Placental epithelial cell (primary cell): ENCODE results near the genes NDUFB10, RPS2 and NOXO1.

- CAGE, long polyA plus RNA, result no peak
These were observed 3.3 kb downstream of the SPSB3 start for GRCh38 chr16:1779113-1779425.

DNA sequence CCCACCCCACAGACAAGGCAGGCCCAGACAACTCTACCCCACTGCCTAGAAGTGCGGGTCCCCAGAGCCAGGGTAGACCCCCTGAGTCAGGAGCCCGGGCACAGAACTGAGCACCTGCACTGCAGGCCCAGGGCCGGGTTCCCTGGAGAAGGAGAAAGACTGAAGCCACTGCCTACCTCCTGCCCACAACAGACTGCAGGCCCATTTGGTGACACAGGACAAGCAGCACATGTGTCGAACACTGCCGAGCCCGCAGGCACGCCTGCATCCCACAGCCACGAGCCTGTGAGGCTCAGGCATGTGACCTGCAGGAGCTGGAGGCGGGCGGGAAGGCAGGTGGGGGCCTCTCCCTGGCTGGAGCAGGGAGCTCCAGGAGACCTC, 2.8 kb downstream of the SPSB3 start:
- CAGE, long polyA plus RNA, result no peak

DNA sequence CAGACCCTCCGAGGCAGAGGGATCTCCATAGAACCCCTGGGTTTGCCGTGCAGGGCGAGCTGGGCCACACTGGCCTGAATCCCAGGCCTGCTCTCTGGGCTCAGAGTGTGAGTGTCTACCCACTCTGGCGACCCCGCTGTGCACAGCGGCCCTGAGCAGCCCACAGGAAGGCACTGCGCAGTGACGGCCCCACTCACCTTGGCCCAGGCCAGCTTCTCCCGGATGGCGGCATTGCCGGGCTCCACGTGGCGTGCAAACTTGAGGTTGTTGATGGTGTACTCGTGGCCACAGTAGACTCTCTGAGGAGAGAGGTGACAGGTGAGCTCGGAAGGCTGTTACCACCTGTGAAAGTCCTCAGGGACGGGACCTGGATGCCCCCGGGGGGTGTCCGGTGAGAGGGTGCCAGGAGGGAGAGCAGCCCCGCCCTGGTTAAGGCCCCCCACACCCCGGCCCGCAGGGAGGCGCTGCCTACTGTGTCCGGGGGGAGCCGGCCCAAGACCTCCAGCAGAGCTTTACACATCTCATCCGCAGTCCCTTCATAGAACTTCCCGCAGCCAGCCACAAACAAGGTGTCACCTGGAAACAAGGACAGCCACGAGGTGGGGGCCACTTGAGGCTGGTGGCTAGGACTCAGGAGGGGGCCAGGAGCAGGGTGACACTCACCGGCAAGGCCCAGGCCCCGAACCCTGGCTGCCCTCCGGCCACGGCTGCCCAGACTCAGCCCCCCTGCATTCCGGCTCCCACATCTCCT, 9.8 kb downstream of the HAGH start:
- CAGE, long polyA plus RNA, result no peak

DNA sequence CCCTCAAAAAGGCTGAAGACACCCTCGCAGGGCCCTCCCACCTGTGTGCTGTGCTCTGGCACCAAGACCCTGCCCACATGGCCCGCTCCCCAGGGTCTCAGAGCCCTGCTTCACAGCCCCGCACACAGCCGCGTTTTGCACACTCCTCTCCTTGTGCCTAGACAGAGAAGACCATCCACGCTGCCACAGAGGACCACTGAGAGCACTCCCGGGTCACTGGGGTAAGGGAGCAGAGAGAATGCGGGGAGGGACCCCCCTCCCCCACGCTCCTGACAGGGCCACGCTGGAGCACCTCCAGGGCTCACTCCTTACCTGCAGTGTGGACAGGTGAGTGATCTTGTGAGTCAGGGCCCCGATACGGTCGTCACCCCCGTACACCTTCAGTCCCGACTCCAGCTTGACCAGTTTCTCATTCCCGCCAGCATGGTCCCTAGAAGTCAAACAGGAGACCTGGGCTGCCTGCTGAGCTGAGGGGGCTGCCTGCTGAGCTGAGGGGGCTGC, 7.0 kb downstream of the HAGH start:
- CAGE, long polyA plus RNA, result no peak

DNA sequence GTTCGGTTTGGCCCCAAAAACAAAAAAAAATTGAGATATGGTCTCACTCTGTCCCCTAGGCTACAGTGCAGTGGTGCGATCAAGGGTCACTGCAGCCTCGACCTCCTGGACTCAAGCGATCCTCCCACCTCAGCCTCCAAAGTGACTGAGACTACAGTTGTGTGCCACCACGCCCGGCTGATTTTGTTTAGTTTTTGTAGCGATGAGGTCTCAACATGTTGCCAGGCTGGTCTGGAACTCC, 1.1 kb downstream of the HAGH start:
- CAGE, long polyA plus RNA, result no peak

DNA sequence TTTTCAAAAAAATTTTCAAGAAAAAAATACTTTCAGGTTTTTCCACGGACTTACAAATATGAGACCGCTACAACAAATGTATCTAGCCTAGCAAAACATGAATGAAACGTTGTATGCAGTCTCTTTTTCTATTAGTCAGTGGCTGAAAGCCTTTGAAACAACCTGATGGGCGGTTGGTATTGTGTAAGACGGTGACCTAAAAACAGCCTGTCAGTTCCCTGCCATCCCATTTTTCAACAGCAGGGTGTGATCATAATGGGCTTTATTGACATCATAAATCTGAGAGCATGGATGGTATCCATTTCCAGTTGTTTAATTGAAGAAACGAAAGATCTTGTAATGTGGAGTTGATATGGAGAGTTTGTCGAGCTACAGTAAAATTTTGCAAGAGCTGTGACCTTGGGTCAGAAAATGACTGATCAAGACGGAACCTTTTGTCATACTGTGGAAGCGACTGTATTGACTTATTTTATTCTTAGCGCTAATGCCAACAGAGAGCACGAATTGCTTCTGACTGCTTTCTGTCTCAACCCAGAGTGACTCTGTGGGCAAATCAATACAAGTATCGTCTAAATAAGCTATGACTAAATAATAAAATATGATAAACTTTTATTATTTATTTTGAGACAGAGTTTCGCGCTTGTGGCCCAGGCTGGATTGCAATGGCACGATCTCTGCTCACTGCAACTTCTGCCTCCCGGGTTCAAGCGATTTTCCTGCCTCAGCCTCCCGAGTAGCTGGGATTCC, 12.3 kb upstream of the MEIOB start:
- CAGE, long polyA plus RNA, result no peak

DNA sequence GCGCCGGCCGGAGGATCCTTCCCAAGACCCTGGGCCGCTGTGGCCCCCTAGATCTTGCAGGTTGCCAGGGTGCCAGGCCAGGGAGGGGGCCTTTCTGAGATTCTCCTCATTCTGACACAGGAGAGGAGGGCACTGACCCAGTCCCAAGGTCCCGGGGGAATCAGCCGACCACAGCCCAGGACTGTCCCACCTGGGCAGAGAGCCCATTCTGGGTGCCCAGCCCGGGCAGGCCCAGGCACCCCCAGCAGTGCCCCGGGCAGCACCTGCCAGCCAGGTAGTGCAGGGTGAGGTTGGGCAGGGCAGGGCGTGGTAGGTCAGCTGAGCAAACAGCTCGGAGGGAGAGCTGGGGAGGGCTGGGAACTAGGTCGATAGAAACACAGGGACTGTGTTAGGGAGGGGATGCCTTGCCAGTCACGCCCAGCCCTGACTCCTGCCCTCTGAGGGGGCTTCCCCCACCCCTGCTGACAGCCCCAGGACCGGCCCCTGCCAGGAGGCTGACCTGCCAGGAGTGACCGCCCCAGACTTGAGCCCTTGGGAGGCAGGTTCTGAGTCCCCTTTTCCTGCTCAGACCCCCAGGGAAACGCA, 4.9 kb downstream of the HS3ST6 start:
- CAGE, long polyA plus RNA, result no peak

GRCh38 chr16:1959067-1960129, at the start of gene NDUFB10:
NDUFB10 (plus strand) TSS chr16:1959538.
- CAGE, long polyA plus RNA, result no peak

DNA sequence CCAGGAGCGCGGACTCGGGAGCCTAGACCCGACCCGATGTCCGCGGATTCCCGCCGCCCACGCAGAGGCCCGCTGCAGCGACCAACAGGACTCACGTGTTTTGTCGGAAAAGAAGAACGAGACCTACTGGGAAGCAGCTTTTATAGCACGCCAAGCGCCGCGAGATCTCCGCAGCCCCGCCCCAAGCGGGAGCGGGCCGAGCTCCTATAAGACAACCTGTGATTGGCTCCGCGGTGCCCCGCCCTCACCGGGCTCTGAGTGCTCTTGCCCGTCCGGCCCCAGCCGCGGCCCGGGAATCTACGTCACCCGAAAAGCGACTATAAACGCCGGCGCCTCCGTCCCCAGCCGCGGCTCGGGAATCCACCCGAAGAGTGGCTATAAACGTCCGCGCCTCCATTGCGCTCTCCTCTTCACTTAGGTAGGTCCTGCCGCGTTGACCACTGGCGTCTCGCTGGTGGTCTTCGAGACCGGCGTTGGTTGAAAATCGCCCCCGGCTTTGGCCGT, at the start of gene RPS2:
RPS2 (minus strand) TSS at position 115 of the 504 bp plus-strand sequence.
- CAGE, long polyA plus RNA, result no peak

DNA sequence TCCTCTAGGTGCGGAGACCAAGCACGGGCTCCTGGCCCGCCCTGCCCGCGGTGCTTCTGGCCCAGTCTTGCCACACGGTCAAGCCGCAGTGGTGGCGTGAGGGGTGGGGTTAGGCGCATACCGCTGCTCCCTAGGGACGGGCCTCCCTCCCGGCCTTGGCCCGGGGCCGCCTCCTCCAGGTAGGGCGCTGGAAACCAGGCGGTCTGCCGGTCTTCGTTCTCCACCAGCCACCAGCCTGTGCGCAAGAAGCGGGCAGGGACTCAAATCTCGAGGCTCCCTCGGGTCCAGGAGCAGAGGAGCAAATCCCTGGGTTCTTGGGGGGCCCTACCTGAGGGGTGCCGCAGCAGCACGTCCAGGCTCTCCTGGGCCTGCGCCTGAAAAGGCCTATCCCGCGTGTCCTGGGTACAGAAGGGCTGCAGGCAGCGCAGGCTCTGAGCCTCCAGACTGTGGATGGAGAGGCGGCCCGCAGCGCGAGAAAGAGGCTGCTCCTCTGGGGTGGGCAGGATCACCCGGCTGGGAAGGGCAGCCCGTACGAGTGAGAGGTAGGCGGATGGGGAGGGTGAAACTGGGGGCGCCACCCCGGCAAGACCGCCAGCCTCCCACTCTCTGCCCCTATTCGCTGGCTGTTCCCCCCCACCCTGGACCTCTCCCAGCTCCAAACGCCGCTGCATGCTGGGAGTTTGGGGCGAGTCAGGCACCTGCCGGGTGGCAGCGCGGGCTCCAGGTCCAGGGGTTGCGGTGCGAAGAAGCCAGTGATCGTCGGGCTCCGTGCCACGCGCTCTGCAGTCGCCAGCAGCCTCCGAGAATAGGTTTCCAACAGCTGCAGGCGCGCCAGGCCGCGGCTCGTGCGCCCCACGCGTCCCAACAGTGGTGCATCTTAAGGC, 1.4 kb downstream of the NOXO1 start:
- CAGE, long polyA plus RNA, result no peak

DNA sequence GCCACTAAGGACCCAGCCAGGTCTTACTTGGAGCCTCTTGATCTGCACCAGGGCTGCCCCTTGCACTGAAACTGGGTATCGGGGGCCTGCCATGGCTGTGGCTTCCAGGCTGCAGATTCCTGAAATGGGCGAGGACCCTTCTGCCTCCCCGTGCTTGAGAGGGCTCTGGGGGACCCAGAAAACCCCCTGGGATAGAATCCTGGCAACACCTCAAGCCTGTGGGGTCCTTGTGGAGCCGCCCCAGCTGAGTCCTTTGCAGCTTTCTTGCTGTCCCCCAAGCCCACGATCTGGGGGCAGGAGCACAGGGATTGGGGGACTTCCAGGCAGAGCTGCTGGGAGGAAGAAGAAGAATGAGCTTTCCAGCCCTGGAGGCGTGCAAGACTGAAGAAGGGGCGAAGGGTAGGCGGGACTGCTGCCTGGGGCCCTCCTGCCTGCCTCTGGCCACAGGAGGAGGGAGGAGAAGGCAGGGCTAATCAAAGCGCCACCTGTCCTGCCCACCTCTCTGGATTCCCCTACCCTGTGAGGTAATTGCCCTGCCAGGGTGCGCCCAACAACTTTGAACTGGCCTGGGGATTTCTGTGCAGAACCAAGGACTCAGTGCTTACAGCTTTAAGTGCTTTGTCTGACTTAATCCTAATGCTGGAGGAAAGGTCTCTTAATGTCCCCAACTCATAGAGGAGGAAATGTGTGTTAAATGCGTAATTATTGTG, at the start of gene NOXO1:
NOXO1 (minus strand) TSS at position 383 of the 710 bp plus-strand sequence.
- CAGE, long polyA plus RNA, result no peak

- CAGE, long polyA plus RNA, result no peak
These were observed 11.1 kb downstream of the SYNGR3 start for GRCh38 chr16:2000874-2001324.

- CAGE, long polyA plus RNA, result no peak
These were observed 6.5 kb downstream of the NHERF2 start for GRCh38 chr16:2032900-2033827.

- CAGE, long polyA plus RNA, result no peak
These were observed 10.0 kb downstream of the NHERF2 start for GRCh38 chr16:2036680-2037181.

DNA sequence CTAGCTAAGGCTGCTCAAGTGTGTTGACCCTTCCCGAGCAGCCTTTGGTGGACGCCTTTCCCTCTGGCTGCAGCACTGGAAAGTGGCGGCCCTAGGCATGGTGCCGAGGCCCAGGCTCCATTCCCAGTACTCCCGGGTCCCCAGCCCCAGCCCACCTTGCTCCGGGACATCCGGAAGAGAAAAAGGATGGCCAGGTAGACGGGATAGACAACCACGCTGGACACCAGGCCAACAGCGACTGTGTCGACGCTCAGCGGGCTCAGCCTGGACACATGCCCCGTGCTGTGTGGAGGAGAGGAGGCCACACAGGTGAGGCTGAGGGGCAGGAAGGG, 36.2 kb downstream of the PKD1 start:
- CAGE, long polyA plus RNA, result no peak

DNA sequence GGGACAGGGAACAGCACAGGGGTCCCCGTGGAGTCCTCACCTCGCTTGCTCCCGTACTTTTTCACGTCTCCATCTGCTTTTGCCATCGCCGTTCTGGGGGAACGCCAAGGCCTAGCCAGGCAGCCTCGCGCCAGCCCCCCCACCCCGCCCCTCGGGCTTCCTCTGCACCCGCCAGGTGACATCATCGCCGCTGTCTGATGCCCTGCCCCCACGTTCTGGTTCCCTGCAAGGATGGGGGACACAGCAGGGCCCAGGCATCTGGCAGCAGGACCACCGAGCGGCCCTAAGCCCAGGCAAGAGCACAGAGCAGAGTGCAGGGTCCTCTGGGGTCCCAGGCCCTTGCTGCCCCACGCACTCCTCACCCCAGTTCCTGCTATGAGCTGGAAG, 12.3 kb downstream of the PKD1 start:
- CAGE, long polyA plus RNA, result no peak

DNA sequence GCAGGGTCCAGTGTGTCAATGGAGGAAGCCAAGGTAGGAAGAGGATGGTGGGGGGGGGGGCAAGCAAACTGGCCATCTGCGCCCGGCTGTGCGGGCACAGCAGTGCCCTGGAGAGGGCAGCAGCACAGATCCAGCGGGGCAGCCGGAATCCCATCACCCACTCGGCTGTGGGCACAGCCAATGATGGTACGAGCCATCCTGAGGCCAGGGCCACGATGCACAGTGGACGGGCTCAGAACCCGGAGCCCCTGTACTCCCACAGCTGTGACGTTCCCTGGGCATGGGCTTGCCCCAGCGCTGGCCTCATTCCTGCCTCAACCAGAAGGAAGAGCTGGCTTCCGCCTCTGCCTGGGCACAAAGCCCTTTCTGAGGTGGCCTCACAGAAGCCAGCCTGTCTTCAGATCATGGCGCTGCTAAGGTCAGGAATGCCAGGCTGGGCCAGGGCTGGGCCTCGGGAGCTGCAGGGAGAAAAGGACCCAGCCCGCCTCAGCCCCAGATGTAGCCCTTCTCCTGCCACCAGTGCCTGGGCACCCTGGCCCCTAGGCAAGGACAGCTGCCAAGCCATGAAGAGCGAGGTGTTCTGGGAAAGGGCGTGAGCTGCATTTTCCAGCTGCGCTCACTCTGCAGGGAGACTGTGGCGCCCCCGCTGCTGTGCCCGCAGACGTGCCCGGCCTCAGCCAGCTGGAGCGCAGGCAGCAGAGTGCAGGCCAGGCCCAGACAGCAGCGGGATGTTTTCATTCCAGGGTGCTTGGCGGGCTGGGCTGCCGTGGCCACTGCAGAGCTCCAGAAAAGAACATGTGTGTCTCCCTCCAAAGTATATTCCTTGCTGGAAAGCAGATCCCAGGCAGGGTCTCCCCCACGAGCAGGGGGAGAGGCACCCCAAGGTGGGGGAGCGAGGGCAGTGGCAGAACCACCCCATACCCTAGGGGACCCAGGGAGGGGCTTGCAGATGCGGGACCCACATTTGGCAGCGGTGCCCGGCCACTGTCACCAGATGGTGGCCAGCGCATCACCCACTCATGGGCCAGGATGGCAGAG, 9.4 kb downstream of the PKD1 start:
- CAGE, long polyA plus RNA, result no peak

DNA sequence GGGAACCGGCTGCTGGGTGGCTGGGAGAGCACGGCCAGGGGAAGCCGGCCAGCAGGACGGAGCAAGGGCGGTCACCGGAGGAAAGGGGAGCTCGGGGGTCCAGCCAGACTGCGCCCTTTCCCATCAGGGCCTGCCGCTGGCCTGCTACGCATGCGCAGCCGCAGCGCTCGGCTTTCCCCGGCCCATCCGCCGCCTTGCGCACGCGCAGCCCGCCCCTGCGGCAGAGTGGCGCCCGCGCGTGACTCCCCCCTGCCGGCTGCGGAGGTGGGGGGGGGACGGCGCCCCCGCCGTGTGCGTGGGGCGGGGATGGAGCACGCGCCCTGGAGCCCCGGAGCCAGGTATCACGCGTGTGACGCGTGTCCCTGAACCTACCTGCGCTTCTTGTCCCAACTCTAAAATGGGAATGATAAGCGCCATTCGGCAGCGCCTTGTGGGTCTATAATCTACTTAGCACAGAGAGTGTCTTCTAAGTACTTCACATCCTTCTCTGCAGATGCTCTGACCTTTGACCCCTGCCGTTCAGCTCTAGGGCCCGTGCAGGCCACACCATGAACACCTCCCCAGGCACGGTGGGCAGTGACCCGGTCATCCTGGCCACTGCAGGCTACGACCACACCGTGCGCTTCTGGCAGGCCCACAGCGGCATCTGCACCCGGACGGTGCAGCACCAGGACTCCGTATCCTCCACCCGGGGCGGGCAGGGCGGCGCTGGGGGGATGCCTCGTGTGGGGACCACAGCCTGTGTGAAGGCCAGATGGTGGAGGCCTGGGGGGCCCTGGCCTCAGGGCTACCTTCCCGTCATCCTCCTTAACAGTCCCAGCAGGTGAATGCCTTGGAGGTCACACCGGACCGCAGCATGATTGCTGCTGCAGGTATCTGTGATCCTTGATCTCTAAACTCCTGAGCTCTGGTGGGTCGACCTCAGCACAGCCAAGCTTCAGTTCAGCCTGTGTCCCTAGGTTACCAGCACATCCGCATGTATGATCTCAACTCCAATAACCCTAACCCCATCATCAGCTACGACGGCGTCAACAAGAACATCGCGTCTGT, 609 bp downstream of the MLST8 start:
- CAGE, long polyA plus RNA, result no peak

GRCh38 chr16:2262134-2262866, 5.6 kb downstream of the RNPS1 start:
- CAGE, long polyA plus RNA, result no peak

- CAGE, long polyA plus RNA, result no peak
These were observed 10.0 kb downstream of the TBC1D24 start for GRCh38 chr16:2484904-2485318.